Right atrium auricular region (tissue), 2 donors: Measurements from ENCODE around the gene GTF2A1L.

DNA sequence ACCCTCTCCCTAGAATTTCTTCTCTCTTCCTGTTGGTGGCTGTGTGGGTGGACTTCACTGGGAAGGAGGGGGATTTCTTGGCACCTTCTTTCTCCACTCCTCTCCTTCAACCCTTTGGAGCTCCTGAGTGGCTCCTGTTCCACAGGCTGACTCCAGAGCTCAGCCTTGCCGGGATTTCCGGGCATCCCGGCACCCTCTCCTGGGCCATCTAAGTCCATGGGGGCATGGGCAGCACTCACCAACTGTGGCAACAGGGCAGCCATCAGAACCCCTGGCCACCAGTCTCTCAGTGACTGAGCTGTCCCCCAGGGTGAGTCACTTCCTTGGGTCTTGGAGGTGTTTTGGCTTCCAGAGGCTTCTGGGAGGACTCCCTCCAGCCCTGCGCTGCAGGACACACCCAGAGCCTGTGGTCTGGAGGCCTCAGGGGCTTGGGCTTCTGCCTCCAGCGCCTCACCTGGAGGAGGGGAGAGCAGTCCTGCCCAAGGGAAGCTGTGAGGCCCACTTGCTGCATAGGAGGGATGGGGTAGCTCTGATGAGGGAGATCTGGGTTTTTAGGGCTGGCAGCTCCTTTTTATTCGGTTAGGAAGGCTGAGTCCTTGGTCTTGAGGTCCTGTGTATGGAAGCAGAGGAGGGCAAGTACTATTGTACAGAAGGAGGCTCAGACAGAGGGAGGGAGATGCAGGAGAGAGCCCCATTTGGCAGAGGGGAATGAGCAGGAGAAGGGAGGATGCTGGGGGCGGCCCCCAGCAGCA lies 63.1 kb downstream of the TTC7A start:
- PRO-cap: no peak
- RAMPAGE, long total RNA, 2 experiments: no peak in any of the 2 experiments

DNA sequence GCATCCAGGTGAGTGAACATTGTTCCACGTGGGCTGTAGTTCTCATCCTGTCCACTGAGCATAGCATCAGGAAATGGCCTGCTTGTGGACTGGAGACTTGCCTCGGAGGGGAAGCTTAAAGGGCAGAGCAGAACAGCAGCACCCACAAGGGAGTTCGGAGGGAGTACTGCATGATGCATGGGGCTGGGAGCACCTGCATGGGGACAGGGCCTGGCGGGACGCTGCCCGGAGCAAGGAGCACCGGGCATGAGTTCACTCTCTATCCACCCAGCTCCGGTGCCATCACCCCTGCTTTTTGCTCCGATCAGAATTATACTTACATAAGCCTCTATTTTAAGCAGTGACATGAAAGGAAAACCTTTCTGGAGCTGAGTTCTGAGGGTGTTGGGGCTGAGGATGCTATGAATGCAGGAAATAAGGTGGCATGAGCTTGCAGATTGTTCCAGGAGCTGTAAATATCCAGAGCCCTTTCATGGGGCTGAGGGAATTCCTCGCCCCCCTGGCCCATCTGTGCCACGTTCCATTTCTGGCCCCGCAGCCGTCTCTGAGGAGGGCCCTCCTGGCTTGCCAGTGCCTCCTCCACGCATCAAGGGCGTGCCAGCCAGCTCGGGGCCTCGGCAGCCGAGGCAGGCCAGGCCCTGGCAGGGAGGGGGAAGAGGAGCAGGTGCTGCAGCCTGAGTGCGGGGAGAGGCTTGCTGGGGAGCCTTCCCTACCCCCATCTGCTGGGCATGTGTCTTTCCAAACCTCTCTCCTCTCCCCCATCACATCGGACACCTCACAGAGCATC lies 66.2 kb downstream of the TTC7A start:
- PRO-cap: bidirectional peak, plus-strand start at position 604 of the sequence, minus-strand start at position 267 of the sequence; unidirectional peak, plus-strand start at position 634 of the sequence
- RAMPAGE, long total RNA, 2 experiments: no peak in any of the 2 experiments

- PRO-cap: no peak
- RAMPAGE, long total RNA, 2 experiments: no peak in any of the 2 experiments
These were observed 71.9 kb downstream of the TTC7A start for GRCh38 chr2:47012843-47013336.

- PRO-cap: no peak
- RAMPAGE, long total RNA, 2 experiments: no peak in any of the 2 experiments
These were observed 99.6 kb downstream of the TTC7A start for GRCh38 chr2:47040585-47041078.

- PRO-cap: no peak
- RAMPAGE, long total RNA, 2 experiments: no peak in any of the 2 experiments
These were observed 2.4 kb upstream of the STPG4 start for GRCh38 chr2:47157237-47158106.

DNA sequence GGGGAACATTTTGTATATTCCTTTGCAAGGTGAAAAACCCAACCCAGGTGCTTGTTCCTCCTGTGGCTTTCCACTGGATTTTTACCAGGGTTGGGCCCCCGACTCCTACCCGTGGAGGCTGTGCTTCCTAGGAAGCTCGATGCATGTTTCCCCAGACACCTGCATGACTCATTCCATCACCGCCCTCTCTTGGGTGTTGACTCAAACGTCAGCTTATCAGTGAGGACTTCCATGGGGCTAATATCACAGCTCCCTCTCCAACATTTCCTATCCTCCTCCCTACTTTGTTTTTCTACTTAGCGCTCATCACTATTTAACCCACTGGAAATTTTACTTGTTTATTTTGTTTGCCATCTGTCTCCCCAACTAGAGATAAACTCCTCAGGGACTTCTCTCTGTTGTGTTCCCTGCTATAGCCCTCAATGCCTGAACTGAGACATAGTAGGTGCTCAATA lies 56.0 kb upstream of the EPCAM start:
- PRO-cap: no peak
- RAMPAGE, long total RNA, 2 experiments: no peak in any of the 2 experiments

DNA sequence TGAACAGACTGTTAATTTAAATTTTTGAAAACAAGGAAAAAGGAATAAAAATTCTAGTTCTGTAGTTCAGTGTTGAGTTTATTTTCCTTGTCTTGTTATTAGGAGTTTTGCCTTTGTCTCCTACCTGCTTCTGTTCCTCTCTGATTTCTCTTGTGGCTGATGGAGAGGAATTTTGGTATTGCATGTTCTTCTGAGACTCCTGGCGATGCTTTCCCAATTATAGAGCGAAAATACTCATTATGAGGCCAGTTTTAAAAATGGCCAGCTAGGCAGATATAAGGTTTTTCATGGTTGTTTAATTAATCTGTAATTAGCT lies 23.3 kb upstream of the EPCAM start:
- PRO-cap: no peak
- RAMPAGE, long total RNA, 2 experiments: no peak in any of the 2 experiments

- PRO-cap: no peak
- RAMPAGE, long total RNA, 2 experiments: no peak in any of the 2 experiments
These were observed 83.7 kb downstream of the KCNK12 start for GRCh38 chr2:47486932-47487700.

GRCh38 chr2:47723934-47724773 lies 58.8 kb upstream of the MSH6 start:
- PRO-cap: no peak
- RAMPAGE, long total RNA, 2 experiments: no peak in any of the 2 experiments

- PRO-cap: no peak
- RAMPAGE, long total RNA, 2 experiments: no peak in any of the 2 experiments
These were observed 34.8 kb downstream of the FBXO11 start for GRCh38 chr2:47871262-47872038.

DNA sequence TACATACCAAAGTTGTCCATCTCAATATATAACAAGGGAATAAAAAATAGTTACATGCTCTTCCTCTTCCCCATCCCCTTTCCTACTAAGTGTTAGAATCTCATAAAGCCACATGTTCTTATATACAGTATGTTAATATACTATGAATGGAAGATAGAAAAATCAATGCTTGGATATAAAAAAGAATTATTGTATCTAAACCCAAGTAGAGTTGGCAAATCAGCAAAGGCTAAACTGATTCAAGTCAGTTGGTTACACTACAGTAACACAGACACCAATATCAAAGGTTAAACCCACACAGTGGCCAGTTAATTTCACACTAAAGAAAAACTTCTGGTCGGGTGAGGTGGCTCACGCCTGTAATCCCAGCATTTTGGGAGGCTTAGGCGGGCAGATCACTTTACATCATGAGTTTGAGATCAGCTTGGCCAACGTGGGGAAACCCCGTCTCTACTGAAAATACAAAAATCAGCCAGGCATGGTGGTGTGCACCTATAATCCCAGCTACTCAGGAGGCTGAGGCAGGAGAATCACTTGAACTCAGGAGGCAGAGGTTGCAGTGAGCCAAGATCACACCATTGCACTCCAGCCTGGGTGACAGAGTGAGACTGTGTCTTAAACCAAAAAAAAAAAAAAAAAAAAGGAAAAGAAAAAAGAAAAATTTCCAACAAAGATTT lies 9.1 kb downstream of the FBXO11 start:
- PRO-cap: no peak
- RAMPAGE, long total RNA, 2 experiments: no peak in any of the 2 experiments

DNA sequence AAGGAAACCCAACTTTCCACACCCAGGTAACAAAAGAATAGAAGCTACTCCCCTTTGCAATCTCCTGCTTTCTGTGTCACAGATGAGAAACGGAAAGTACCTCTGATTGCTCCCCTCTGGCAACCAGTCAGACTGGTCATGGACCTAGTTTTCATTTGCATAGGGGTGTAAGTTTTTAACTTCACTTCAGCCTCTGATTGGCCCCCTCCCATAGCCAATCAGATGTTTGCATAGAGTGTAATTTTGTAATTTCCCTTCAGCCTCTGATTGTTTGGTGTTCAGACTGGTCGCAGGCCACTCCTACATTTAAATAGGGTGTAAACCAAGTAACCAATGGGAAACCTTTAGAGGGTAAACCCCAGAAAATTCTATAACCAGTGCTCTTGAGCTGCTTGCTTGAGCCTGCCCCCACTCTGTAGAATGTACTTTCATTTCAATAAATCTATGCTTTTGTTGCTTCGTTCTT lies 58.8 kb upstream of the FBXO11 start:
- PRO-cap: no peak
- RAMPAGE, long total RNA, 2 experiments: no peak in any of the 2 experiments

DNA sequence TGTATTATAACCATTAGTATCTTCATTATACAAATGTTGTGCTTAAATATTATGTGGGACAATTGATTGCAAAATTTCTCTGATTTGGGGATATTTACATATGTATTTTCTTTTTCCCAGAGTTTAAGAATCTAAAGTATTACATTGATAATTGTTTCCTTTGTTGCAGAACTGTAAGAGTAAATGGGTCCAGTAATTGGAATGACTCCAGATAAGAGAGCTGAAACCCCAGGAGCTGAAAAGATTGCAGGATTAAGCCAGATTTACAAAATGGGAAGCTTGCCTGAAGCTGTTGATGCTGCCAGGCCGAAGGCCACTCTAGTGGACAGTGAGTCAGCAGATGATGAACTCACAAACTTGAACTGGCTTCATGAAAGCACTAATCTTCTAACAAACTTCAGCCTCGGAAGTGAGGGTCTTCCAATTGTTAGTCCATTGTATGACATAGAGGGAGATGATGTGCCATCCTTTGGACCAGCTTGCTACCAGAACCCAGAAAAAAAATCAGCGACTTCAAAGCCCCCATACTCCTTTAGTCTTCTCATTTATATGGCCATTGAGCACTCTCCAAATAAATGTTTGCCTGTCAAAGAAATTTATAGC lies 31.7 kb downstream of the FOXN2 start:
- PRO-cap: no peak
- RAMPAGE, long total RNA, 2 experiments: no peak in any of the 2 experiments

DNA sequence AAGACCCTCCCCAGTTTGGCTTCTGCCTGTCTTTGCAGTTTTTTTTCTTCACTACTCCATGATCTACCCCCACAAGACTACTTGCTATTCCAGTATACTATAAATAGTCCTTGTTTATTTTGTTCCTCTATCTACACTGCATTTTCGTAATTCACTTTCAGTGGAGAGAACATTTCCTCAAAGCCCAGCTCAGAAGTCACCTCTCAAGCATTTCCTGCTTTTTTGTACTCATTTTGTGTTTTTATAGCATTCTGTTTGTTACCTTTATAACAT lies 38.6 kb downstream of the FOXN2 start:
- PRO-cap: no peak
- RAMPAGE, long total RNA, 2 experiments: no peak in any of the 2 experiments

GRCh38 chr2:48479683-48480289 lies 39.2 kb downstream of the PPP1R21 start:
- PRO-cap: no peak
- RAMPAGE, long total RNA, 2 experiments: no peak in any of the 2 experiments

DNA sequence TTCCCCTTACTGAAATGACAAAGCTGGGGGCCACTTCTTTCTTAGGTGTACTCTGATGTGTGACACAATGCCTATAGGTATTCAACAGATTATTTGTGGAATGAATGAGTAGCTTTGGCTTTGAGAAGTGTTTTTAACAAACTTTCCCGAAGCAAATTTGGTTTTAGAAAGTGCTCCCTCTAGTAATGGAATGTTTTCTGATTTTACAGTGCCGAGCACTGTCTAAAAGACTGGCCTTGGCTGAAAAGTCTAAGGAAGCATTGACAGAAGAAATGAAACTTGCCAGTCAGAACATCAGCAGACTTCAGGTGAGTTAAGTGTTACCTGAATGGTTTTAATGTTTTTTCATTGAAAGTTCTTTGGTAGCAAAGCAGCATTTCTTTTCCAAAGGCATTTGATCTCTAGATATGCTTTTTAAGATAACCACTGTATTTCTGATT lies 20.1 kb upstream of the STON1 start:
- PRO-cap: no peak
- RAMPAGE, long total RNA, 2 experiments: no peak in any of the 2 experiments

DNA sequence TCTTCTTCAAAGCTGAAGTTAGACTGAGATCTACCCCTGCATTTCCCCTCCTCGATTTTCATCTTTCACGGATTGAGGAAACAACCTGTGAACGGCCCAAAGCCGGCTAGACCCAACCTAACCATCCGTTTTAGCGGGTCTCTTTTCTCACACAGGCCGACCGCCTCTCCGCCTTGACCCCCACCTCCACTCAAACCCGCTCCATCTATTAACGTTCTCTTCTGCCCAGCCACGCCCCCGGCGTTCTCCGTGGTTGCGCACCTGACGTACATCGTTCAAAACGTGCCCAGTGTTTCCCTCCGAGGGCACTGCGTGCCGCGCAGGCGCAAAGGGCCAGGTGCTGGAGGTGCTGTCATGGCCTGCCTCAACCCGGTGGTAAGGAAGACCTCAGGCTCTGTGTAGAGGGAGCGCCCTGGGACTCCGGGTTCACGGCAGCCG lies at the start of gene GTF2A1L:
TSS of gene GTF2A1L (plus strand) at position 336 of the 438 bp plus-strand sequence.
- PRO-cap: no peak
- RAMPAGE, long total RNA, 2 experiments: no peak in any of the 2 experiments

- PRO-cap: no peak
- RAMPAGE, long total RNA, 2 experiments: no peak in any of the 2 experiments
These were observed 417.6 kb downstream of the NRXN1 start for GRCh38 chr2:50614398-50614597.

GRCh38 chr2:51648961-51649246 lies 617.0 kb upstream of the NRXN1 start:
- PRO-cap: no peak
- RAMPAGE, long total RNA, 2 experiments: no peak in any of the 2 experiments

DNA sequence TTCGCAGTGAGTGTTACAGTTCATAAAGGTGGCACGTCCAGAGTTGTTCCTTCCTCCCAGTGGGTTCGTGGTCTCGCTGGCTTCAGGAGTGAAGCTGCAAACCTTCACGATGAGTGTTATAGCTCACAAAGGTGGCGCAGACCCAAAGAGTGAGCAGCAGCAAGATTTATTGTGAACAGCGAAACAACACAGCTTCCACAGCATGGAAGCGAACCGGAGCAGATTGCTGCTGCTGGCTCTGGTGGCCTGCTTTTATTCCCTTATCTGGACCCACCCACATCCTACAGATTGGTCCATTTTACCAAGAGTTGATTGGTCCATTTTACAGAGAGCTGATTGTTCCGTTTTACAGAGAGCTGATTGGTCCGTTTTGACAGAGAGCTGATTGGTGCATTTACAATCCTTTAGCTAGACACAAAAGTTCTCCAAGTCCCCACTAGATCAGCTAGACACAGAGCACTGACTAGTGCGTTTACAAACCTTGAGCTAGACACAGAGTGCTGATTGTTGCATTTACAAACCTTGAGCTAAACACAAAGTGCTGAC lies 508.5 kb upstream of the CHAC2 start:
- PRO-cap: no peak
- RAMPAGE, long total RNA, 2 experiments: no peak in any of the 2 experiments